H4 (cell line): ENCODE measurements around a stretch of chr7.

- RAMPAGE, long total RNA, result no peak
These were observed 16.7 kb downstream of the NSUN5 start for GRCh38 chr7:73291768-73292393.

DNA sequence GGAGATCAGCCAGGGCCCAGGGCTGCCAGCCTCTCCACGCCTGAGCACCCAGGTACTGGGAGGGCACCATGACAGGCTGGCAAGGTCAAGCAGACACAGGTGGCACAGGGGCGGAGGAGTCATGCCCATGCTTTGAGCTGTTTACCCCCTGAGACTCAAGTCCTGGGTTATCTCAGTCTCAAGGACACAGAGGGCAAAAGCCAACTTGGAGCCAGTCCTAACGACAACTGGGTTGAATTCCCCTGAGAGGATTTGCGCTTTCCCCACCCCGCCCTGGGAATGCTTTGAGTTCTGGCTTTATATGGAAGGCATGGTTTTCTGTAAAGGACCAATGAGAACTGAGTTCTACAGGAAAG is 8.2 kb downstream of the TRIM50 start:
- RAMPAGE, long total RNA, result no peak

GRCh38 chr7:73330037-73330747 is 2.2 kb downstream of the FKBP6 start:
- RAMPAGE, long total RNA, result no peak

GRCh38 chr7:73353969-73354653 is 26.1 kb downstream of the FKBP6 start:
- RAMPAGE, long total RNA, result no peak

- RAMPAGE, long total RNA, result no peak
These were observed 4.3 kb downstream of the TBL2 start for GRCh38 chr7:73573925-73574676.

DNA sequence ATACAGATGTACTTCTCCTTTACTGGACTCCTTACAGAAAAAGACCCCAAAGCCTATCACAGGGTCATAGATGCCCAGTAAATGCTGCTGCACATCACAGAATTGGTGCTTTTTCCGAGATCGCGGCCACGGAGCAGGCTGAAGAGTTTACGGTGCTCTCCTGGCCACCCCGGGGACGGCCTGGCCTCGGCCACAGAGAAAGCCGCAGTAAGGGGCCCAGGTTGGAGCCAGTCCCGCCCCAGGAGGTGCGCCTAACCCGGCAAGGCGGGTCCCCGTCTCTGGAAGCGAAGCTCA is 442 bp downstream of the TBL2 start:
- RAMPAGE, long total RNA, result no peak

DNA sequence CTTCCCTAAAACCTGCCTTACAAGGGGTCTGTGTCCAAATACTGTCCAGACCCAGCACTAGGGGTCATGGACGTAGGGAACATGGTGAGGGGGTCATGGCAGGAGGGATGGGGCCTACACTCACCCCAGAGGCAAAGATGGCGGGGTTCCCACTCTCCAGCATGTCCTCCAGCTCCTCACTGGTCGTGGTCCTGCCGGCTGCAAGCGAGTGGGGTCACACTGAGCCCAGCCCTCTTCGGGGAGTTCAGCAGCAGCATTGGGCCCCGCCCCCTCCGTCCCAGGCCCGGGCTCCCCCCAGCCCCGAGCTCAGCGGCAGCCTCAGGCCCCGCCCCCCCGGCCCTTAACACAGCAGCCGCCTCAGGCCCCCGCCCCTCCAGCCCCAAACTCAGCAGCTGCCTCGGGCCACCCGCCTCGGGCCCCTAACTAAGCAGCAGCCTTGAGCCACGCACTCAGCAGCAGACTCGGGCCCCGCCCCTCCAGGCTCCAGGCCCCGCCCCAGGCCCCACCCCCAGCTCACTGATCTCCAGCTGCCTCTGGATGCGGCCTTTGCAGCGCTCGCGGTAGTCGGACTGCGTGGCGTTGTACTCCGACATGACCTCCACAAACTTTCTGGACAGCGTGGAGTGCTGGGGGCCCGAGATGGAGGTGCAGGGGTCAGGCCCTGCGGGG is 15.7 kb downstream of the STX1A start:
- RAMPAGE, long total RNA, result no peak

GRCh38 chr7:73741480-73742103 is 3.0 kb upstream of the ABHD11 start:
- RAMPAGE, long total RNA, result no peak

GRCh38 chr7:73827335-73828627 is 3.0 kb upstream of the CLDN4 start:
- RAMPAGE, long total RNA, result no peak

GRCh38 chr7:73832656-73833228 is 1.9 kb downstream of the CLDN4 start:
- RAMPAGE, long total RNA, result no peak

DNA sequence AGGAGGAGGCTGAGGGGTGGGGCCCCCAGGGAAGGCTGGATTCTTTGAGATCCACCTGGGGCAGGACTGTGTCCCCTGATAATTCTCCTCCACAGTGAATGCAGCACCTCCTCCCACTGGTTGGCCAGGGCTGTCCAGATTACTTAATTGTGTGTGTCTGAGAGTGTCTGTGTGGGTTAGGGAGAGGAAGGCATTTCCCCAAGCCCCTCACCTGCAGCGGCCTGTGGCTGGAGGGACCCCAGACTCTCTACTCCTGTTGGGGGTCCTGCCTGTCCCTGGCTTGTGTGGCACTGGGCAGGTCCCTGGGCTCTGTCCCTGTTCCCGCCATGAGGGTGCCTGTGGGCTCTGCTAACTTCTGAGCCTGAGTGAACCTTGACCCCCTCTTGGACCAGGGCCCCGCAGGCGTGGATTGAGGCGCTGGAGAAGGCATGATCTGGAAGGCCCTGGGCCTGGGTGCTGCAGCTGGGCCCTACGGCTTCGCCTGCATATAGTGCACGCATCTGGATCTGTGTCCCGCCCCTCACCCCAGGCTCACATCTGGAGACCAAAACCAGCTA is 10.4 kb downstream of the TMEM270 start:
- RAMPAGE, long total RNA, result no peak

- RAMPAGE, long total RNA, result no peak
These were observed 46.0 kb downstream of the TMEM270 start for GRCh38 chr7:73907010-73907374.

DNA sequence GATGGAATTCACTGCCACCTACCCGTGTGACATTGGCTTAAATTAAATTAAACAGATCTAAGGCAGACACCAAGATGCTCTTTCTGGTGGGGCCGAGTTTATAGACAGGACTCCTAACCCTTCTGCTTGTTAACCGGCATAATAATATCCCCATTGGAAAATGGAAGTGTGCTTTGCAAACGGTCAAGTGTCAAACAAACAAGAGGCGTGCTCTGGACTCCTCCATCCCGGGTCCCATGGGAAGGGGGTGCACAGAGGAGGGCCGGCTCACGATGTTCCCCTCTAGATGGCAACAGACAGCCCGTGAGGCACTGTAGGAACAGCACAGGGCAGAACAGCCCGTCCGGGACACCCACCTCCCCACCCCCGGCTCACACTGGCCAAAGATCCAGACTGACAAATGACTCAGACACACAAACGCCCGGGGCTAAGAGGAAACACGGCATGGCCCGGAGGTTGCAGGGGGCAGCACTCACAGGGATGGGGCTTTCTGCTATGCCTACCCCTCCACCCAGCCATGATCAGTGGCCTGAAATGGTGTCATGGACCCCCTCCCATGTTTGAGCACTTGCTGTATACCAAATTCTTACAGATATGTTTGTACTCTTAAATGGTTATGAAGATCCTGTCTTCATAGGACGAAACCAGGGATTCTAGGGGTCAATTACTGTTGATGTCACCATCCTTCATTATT is 4.9 kb upstream of the ELN start:
- RAMPAGE, long total RNA, result no peak

DNA sequence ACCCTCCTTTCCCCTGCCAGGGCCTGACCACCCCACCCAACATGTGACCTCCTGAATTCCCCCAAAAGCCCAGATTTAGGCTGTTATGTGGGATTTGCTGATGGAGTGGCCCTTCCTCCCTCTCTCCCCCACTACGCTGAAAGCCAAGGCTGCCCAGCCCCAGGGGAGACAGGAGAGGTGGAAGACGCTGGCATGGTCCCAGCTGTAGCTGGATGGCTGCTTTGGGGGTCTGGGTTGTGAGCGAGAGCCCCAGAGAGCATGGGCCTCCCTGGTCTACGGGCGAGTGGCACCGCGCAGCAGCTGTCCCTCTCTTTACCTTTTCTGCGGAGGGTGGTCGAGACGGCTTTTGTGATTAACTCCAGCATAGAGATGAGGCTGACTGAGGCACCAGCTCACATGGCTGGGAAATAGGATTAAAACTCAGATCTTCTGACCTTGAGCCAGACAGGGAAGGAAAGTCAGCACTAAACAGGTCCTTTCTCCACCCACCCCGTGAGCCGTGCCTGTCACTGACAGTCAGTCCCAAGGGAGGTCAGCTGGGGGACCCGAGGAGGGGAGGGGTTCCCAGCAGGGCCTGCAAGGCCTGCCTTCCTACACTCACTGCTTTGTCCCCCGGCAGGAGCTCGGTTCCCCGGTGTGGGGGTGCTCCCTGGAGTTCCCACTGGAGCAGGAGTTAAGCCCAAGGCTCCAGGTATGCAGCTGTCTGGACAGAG is 16.8 kb downstream of the ELN start:
- RAMPAGE, long total RNA, result no peak

GRCh38 chr7:74174455-74175247 is 495 bp downstream of the EIF4H start:
- RAMPAGE, long total RNA, result no peak

GRCh38 chr7:74312407-74313204 is 23.4 kb downstream of the CLIP2 start:
- RAMPAGE, long total RNA, result no peak

GRCh38 chr7:74393457-74394127 is 60.1 kb upstream of the GTF2IRD1 start:
- RAMPAGE, long total RNA, result no peak

DNA sequence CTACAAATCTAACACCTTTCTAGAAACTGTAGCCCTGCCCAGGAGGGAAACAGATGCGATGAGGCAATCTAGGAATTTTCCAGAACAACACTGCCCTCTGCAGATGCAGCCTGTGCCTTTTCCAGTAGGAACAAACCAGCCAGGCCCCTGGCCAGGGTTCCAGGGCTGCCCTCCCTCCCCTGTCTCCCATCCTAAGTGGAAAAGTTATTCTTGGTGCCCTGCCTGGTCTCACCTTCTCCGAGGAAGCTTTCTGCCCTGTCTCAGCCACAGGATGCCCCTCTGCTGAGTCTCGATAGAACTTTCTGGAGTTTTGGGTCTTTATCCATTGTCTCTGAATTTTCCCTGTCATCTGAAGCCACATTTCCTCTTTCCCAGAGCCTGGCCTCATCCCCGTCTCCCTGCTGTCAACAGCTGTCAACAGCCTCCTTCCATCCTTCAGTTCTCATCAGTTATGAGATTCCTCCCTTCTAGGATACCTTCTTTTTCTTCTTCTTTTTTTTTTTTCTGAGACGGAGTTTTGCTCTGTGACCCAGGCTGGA is 59.0 kb upstream of the GTF2IRD1 start:
- RAMPAGE, long total RNA, result no peak

- RAMPAGE, long total RNA, result no peak
These were observed 49.3 kb upstream of the NCF1 start for GRCh38 chr7:74724494-74724960.

- RAMPAGE, long total RNA, result no peak
These were observed 14.8 kb downstream of the NCF1 start for GRCh38 chr7:74788460-74789112.